A549 (cell line): ENCODE data around the genes HTR5A, RBM33 and RNF32.

GRCh38 chr7:152850301-152851112, 91.0 kb downstream of the ACTR3B start:
- PRO-cap = no peak
CAGE:
- cytosol, long polyA plus RNA = no peak
- long polyA plus RNA = no peak
- nucleus, long polyA plus RNA = no peak

GRCh38 chr7:153388725-153389872, 629.5 kb downstream of the ACTR3B start:
- PRO-cap = no peak
CAGE:
- cytosol, long polyA plus RNA = no peak
- long polyA plus RNA = no peak
- nucleus, long polyA plus RNA = no peak

- PRO-cap = no peak
CAGE:
- cytosol, long polyA plus RNA = no peak
- long polyA plus RNA = no peak
- nucleus, long polyA plus RNA = no peak
These were observed 987 bp upstream of the DPP6 start for GRCh38 chr7:154051070-154051752.

GRCh38 chr7:154304731-154305485, 252.7 kb downstream of the DPP6 start:
- PRO-cap = no peak
CAGE:
- cytosol, long polyA plus RNA = no peak
- long polyA plus RNA = no peak
- nucleus, long polyA plus RNA = no peak

- PRO-cap = no peak
CAGE:
- cytosol, long polyA plus RNA = no peak
- long polyA plus RNA = no peak
- nucleus, long polyA plus RNA = no peak
These were observed 1.7 kb upstream of the PAXIP1 start for GRCh38 chr7:155004681-155005022.

- PRO-cap = no peak
CAGE:
- cytosol, long polyA plus RNA = no peak
- long polyA plus RNA = no peak
- nucleus, long polyA plus RNA = no peak
These were observed at the start of gene HTR5A for GRCh38 chr7:155069877-155070447. HTR5A (plus strand) TSS chr7:155070324.

DNA sequence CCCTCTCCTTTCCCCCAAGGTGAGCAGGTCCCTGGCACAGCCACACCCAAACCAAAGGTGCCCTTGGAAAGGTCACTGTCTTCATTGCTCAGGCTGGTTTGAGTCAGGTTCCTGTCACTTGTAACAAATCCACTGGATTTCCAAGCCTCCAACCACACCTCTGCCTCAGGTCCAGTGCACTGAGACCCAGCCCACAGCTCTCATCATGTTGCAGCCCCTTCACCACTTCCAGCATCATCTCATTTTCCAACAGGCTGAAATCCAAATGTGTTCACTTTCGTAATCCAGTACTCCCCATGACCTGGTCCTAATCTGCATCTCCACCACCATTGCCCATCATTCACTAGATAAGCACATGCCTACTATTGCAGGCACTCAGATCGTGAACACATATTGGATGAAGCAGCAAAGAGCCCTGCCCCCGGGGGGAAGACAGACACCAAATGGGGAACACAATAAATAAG, 76.2 kb upstream of the INSIG1 start:
- PRO-cap = no peak
CAGE:
- cytosol, long polyA plus RNA = no peak
- long polyA plus RNA = no peak
- nucleus, long polyA plus RNA = no peak

GRCh38 chr7:155221901-155222689, 75.6 kb upstream of the INSIG1 start:
- PRO-cap = no peak
CAGE:
- cytosol, long polyA plus RNA = no peak
- long polyA plus RNA = no peak
- nucleus, long polyA plus RNA = no peak

DNA sequence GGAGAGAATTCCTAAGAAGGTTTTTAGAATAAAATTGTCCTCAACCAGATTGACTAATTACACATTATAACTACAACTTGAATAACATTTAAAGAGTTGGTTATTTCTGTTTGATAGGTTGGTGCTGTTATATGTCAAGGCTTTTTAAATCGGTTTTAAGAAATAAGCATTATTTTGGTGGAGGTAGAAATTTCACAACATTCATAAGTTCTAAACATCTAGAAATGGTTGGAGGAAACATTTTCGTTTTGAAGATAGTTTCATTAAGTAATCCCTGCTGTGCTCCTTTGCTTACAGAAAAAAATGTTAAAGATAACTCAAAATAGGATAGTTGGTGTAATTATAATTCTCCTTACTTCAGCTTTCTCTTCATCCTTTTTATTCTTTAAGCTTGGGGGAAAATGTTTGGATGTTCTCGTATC, 6.7 kb downstream of the INSIG1 start:
- PRO-cap = no peak
CAGE:
- cytosol, long polyA plus RNA = no peak
- long polyA plus RNA = no peak
- nucleus, long polyA plus RNA = no peak

DNA sequence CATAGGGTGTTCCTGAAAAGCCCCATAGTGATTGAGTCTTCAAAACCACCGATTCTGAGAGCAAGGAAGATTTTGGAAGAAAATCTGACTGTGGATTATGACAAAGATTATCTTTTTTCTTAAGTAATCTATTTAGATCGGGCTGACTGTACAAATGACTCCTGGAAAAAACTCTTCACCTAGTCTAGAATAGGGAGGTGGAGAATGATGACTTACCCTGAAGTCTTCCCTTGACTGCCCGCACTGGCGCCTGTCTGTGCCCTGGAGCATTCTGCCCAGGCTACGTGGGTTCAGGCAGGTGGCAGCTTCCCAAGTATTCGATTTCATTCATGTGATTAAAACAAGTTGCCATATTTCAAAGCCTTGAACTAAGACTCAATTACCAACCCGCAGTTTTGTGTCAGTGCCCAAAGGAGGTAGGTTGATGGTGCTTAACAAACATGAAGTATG, 10.6 kb downstream of the INSIG1 start:
- PRO-cap = no peak
CAGE:
- cytosol, long polyA plus RNA = no peak
- long polyA plus RNA = no peak
- nucleus, long polyA plus RNA = no peak

DNA sequence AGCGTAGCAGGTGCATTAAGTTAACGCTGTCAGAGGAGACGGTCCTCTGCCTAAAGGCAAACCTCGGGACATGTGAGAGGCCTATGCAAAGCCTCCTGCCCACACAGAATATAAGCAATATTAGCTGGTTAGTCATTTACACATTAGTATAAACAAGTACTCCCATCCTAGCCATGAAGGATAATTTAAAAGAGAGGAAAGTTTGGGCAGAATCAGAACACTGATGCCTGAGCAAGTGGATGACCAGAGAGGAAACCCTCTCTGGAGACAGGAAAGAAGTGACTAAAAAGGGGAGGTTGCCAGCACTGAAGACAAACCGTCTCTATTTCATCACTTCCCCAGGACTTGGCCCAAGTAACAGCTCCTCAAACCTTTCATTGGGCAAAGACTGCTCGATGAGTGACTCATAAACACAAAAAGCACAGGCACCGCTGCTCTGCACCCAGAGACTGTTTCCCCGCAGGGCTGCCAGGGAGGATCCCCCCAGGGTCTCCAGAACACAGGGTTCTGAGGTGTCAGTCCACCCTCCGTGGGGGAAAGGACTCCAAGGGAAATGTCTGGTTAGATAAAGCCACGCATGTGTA, 59.7 kb downstream of the INSIG1 start:
- PRO-cap = no peak
CAGE:
- cytosol, long polyA plus RNA = no peak
- long polyA plus RNA = no peak
- nucleus, long polyA plus RNA = no peak

DNA sequence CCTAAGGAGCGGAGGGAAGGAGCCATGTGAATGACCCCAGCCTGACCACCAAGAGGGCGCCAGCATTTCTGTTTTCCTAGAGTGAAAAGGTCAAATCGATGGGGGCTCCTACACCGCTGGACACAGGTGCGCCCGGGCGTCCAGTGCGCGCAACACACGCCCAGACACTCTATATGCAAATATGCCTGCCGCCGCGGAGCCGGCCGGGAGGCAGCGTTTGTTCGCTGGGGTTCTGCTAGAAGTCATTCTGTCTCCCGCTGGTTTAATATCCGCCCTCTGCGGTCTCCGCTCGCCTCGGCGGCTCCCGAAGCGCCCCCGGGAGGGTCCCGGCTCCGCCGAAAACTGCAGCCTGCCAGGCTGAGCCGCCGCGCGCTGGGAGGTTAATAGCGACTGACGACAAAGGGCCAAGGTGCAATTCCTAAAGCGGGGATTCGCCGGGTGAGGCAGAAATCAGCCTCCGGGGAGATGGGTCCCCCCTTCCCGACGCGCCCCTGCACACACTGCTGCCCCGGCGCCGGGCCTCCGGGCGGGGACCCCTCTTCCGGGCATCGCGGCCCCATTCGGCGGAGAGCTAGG, 8.9 kb downstream of the EN2 start:
- PRO-cap = no peak
CAGE:
- cytosol, long polyA plus RNA = no peak
- long polyA plus RNA = no peak
- nucleus, long polyA plus RNA = no peak

DNA sequence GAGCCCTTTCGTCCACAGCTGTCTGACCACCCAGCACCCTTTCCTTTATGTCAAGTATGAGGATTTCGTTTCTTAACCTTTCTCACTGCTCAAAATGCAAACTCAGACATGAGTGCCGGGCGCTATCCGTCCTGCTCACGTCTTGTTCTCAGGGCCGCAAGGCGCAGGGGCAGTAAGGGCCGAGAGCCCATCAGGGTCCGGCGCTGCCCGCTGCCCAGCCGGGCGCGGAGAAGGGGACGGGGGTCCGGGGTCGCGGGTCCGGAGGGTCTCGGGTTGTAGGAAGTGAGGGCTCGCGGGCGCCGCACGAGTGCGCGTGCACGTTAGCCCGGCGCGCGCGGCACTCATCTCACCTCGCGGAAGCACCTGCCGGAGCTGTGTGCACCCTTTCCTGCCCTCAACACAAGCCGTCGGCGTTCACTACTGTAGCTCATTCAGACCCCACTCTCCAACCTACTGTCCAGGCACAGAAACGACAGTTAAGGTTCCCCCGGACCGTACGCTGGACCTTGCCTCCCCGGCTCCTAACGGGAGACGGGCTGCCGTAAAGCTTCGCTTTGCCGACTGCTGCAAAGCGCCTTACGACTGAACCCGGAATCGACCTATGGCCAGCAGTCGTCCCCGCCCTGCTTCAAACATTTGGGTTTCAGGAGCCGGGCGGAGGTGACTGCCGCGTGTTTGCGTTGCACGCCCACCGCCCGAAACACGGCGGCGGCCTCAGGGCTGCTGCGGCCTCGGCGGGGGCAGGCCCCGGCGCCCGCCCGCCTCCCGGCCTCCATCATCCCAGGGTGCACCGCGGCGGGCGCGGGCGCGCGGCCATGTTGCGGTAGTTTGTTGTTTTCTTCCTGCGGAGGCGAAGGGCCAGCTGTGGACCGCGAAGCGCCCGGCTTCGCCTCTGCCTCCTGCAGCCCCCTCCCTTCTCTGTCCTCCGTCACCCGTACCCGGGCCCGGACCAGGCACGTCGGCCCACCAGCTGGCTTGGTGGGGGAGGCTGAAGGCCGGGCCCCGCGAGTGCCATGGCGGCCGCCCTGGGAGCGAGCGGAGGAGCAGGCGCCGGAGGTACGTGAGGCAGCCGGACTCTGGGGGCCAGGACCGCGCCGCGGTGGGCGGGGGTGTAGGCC, at the start of gene RBM33:
Gene RBM33 (plus strand): TSS at position 798 of the 1,118 bp plus-strand sequence.
- PRO-cap = bidirectional peak, plus-strand start at position 631 of the sequence, minus-strand start at position 539 of the sequence
CAGE:
- cytosol, long polyA plus RNA = start-site peak on the plus strand centred at position 601 of the sequence, 69 bp wide, 55 and 73 reads in 2 replicates; start-site peak on the plus strand centred at position 805 of the sequence, 47 bp wide, 286 and 213 reads in 2 replicates
- long polyA plus RNA = no peak
- nucleus, long polyA plus RNA = start-site peak on the plus strand centred at position 599 of the sequence, 65 bp wide, 66 and 149 reads in 2 replicates; start-site peak on the plus strand centred at position 806 of the sequence, 57 bp wide, 162 and 1,089 reads in 2 replicates

GRCh38 chr7:155739419-155740179, 72.7 kb downstream of the SHH start:
- PRO-cap = no peak
CAGE:
- cytosol, long polyA plus RNA = no peak
- long polyA plus RNA = no peak
- nucleus, long polyA plus RNA = no peak

GRCh38 chr7:155752575-155753771, 59.3 kb downstream of the SHH start:
- PRO-cap = no peak
CAGE:
- cytosol, long polyA plus RNA = no peak
- long polyA plus RNA = no peak
- nucleus, long polyA plus RNA = no peak

DNA sequence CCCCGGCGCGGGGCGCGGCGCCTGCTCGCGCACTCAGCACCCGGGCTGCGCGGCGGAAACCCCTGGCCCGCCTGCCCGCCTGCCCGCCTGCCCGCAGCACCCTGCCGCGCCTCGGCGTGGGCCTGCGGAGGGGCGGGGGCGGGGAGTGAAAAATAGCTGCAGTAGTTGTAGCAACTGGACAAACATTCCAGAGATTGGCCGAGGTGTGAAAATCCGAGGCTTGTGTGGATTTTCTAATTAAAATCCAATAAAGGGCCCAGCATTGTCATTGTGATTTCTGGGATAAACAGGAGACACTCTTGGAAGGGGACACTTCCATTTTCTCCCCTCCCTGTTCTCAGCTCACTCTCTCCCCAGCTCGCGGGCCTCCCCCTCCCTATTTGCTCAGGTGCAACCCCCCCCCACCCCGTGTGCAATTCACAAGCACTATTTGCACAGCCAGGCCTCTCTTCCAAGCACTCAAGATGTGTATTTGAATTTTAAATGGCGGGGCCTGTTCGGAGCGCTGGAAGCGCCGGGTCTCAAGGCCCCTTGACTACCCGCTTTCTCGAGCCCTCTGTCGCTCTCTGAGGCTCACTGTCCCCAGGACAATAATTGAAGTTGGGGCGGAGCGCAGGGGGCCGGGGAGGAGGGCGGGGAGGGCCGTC, 8.0 kb downstream of the SHH start:
- PRO-cap = no peak
CAGE:
- cytosol, long polyA plus RNA = no peak
- long polyA plus RNA = no peak
- nucleus, long polyA plus RNA = no peak

GRCh38 chr7:155807137-155807672, 5.1 kb downstream of the SHH start:
- PRO-cap = no peak
CAGE:
- cytosol, long polyA plus RNA = no peak
- long polyA plus RNA = no peak
- nucleus, long polyA plus RNA = no peak

DNA sequence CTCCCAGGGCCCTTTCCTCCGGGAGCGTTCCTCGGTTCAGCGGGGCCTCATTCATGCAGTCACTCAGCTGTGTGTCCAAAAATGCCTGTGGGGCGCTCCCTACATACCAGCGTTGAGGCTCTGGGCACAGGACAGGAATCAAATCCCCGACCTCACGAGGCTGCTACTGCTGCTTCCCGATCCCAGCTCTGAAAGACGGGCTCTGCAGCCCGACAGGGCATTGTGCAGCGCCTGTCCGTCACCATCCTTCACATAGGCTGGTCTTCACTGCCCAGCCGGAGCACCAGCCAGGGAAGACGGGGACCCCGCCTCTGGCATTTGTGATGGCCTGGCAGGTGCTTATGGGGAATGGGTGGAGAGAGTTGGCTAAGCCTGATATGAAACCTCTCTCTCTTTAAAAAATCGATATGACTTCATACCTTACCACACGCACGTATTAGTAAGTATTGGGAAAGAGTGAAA, 110.0 kb upstream of the SHH start:
- PRO-cap = no peak
CAGE:
- cytosol, long polyA plus RNA = no peak
- long polyA plus RNA = no peak
- nucleus, long polyA plus RNA = no peak

DNA sequence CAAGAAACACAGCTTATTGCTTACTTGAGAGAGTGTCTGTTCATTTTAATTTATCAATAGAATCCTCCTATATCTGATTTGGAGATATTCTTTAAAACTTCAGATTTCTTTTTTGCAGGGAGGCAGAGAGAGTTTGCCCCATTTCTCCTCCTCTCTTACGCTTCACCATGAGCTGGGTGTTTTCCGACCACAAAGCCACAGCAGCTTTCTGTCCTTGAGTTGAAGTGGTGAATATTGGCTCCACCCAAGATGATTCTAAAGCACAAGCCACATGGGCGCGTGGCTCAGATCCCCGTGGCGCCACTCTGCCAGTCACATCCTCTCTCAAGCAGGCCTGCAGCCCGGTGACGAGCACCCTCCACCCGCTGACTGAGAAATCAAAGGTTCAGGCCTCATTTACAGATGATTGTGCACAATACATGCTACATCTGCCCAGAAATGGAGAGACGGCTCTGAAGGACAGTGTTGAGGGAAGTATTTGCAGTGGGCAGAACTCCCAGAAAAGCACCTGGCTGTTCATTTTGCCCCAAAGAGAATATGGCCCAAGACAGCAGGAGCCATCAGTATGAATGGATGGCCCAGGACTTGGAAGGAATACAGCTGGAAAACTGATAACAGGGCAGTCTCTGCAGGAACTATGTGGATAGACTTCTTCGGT, 27.6 kb upstream of the RNF32 start:
- PRO-cap = no peak
CAGE:
- cytosol, long polyA plus RNA = no peak
- long polyA plus RNA = no peak
- nucleus, long polyA plus RNA = no peak

DNA sequence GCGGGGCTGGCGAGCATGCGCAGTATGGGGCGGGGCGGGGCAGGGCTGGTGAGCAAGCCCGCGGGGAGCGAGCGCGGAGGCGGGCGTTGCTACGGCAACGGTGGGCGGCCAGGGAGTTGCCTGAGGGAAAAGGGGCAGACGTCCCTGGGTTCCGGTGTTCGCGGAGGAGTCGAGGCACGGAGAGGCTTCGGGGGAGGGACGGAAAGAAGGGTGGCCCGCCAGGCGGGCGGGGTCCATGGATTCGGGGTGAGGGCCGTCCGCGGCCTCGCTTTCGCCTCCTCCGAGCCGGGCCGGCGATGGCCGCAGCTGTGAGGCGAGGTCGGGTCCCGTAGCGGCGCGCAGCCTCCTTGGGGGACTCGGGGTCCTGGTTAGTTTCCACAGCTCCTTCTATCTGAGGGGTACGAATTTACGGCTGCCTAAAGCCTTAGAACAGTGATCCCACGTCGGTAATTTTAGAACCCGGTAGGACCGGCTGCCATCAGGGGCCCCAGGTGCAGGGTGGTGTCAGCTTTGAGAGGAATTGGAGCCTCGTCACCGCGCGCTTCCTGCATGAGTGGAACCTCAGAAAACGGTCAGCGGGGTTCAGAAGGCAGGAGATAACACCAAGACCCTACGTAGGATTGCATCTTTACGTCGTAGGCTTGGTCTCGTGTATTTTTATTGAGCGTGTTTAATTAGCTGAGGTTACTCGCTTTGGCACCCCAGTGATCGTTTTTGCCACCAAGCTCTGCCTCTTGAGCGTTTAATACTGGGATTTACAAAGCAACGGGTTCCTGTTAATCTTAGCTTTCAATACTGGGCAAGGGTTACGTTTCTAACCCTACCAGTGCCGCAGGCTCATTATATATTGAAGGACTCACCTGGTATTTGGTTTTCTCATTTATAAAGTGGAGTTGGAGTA, at the start of gene RNF32:
Gene RNF32 (plus strand): TSS at position 137 of the 901 bp plus-strand sequence.
- PRO-cap = bidirectional peak, plus-strand start at position 157 of the sequence, minus-strand start outside the sequence
CAGE:
- cytosol, long polyA plus RNA = no peak
- long polyA plus RNA = no peak
- nucleus, long polyA plus RNA = no peak